REH cell (cell line): ENCODE measurements around the gene RIOK2.

- PRO-cap = no peak
Measured at GRCh38 chr5:95817248-95817980, 5.1 kb downstream of the GLRX start.

- PRO-cap = no peak
Measured at GRCh38 chr5:95827038-95827755, 4.7 kb upstream of the GLRX start.

GRCh38 chr5:95861227-95861891 is 38.8 kb upstream of the GLRX start:
- PRO-cap = unidirectional peak, plus-strand start at chr5:95861369; bidirectional peak, plus-strand start at chr5:95861497, minus-strand start at chr5:95861463

- PRO-cap = no peak
Measured at GRCh38 chr5:95898053-95899077, 63.3 kb downstream of the ELL2 start.

- PRO-cap = no peak
Measured at GRCh38 chr5:95931559-95931783, 30.2 kb downstream of the ELL2 start.

DNA sequence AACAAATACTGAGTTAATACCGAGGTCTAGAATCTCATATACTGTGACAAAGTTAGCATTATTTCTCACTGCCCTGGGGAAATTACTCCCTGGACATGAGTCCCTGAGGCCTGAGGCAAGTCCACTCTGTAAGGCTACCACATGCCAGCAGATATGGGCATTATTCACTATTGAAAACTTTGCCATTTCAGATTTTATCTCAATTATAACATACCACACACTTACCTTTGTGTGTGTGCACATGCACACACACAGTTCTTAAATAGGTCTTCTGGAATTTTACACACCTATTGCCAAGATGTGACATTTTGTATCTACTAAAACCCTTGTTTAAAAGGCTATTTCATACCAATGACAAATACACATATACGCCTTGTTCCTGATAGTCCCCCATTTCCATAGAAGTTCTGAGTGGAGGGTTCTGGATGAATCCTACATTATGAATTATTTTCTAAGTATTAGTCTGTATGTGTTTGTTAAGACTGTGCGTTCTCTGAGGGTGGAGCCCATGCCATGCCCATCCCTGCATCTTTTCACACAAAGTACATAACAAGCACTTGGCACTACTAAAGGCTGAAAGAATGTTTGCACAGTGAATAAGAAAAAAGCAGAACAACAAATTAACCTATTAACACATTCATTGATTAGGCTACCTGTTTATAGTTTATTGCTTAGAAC is 22.7 kb downstream of the ELL2 start:
- PRO-cap = no peak

DNA sequence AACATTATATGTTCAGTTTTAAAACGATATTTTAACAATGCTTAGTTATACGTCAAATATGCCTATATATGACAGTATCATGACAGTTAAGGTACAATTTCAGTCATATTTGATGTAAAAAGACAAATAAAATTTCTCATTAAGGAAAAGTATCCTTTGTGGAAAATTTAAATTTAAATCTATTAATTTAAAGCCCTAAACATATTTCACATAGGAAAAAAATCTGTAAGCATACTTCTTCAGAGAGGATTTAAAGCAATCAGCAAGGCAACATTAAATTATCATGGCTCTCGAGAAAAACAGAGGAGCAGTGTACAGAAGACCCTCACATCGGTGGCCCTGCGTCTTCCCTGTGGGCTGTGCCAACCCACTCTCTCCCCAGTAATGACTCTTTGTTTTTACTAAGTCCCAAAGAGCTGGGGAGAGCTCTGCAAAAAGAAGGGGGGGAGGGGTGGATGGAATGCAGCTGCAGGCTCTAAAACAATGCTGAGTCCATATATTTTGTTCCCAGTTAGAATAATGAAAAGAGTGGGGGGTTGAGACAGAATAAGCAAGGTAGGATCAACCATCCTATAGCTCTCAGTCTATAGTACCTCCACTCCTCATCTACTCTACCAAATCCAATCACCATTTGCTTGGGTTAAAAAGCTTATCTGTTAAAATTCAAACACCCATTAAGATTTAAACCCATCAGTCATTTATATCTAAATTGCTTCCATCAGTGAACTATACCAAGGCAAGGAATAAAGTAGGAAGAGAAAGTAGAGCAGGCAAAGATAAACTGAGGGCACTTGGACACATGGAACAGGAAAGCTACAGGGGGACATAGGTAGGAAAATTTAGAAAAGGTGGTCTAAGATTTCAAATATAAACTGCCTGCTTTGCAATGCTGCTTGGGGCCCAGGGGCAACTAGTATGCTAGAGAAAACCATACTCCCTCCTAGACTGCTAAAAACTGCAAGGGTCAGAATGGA is 20.8 kb downstream of the ELL2 start:
- PRO-cap = no peak

DNA sequence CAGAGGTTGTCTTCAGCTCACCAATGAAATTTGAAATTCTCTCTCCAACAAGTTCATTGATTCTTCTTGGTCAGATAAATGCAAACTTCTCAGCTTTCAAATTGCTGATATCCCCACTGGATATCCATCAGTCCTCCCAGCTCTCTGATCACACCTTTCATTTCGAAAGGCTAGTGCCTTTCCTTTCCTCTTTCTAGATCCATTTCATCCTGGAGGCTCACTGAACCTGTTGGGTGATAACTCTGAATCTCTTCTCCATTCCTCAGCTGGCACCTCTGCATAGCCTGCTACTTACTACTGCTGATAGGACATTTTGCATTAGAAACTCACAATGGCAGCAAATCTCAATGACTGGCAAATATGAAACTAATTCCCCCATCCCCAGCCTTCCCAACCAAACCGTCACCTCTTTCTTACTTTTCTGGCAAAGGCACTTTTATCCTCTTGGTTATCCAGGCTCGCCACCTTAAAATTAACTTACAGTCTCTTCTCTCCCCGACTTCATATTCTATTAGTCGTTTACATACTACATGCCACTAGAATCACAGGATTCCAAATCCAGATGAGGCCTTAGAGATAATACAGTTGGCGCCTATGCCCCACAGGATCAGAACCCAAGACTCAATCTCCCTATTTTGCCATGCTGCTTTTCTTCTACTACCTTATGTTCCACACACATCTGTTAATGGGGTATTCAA is 16.7 kb downstream of the ELL2 start:
- PRO-cap = no peak

GRCh38 chr5:95960143-95961193 is 1.2 kb downstream of the ELL2 start:
- PRO-cap = no peak

DNA sequence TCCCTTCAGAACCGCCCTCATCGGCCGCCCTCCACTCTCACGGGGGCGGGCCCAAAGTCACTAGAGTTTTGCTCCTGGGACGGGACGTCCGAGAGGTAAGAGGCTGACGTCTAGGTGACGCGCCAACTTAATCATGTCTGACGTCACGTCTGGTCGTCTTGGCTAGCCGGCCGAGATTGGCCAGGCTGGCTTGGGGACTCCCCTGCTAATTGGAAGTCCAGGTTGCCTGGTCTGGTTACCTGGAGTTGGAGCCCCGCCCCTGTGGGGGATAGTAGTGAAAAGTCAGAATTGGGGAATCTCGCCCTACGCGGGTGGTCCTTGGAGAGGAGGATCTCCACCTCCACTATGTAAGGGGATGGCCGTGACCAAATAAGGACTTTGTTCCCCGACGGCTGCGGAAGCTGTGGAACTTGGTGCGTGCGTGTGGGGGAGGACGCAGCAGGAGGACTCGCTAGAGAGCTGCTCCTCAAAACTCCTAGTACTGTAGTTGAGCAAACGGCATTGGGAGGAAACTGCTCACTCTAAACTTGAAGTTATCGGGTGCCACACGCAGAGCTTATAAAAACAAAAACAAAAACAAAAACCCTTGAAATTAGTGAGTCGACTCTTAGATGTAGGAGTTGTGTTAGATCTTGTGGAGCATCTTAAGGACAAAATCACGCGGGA is 424 bp upstream of the ELL2 start:
- PRO-cap = bidirectional peak, plus-strand start at position 63 of the sequence, minus-strand start outside the sequence

- PRO-cap = no peak
Measured at GRCh38 chr5:96235780-96235993, 197.4 kb downstream of the PCSK1 start.

DNA sequence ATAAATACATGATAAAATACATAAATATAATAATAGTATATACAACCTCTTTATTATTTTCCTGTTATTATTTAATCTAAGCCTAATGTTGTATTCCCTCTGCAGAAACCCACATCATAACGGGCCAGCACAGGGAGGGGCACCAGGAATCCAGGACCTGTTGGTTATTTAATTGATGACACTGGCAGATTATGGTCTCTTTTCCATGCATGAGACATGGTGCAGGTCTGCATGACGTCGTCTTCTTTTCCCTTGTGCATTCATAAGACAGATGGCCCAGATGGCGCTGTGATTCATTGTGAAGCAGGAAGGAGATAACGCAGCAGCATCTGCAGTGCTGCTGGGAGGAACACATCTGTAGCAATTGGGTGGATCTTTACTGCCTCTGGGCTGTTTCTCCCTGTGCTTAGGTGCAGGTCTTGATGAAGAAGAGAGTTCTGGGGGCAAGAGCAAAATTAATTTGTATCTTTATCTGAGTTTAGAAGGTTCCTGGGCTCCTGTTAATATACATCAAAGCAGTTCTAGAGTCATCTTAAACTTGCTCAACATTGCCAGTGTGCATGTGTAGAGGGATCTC is 176.2 kb downstream of the PCSK1 start:
- PRO-cap = unidirectional peak, plus-strand start at position 292 of the sequence

DNA sequence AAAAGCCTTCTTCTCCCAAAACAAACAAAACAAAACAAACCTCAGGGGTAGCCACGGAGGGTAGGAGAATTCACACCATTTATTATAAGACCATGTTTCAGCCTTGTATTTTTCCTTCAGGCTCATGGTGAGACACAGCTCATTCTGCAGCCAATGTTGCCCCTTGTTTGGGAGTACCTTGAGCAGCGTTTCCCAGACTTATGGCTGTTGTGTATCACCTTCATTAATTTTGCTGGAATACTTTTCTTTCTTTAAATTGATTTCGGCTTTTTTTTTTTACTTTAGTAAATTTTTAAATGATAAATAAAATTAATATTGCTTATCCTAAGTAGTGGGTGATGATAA is 100.9 kb downstream of the PCSK1 start:
- PRO-cap = no peak

- PRO-cap = no peak
Measured at GRCh38 chr5:96702956-96704010, 41.1 kb downstream of the CAST start.

GRCh38 chr5:96816210-96817444 is 8.9 kb upstream of the ERAP1 start:
- PRO-cap = bidirectional peak, plus-strand start at chr5:96816476, minus-strand start at chr5:96816447

DNA sequence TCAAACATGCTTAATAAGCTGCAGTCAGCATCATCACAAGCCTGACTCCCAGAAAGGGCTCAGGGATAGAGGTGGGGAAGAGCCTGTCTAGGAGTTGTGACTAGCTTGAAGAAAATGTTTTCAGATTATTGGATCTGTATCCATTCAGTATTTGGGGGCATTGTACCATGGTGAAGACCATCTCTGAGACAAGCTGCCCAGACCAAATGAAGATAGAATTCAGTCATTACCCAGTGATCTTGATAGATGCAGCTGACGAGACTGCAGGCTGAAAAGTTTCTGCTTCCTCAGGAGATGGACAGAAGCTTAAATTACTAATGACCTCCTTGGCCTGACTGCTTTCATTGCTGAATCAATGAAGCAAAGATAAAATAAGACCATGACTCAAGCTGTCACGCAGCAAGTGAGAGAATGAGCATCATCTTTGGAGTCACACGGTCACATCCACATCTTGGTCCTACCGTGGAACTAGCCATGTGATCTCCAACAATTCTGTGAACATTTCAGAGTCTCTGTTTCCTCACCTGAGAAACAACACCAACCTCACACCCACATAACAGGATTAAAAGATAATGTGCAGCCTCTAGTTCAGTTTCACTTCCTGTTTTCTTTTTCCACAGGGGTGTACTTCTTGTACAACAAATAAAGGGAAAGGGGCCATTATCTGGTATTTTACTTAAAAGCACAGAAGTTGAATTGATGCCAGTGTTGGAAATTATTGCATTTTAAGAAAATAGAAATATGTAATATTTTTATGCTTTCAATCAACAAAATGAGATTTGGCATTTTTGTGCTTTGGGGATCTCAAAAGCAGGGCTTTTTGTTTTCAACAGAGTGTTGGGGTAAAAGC is 9.6 kb downstream of the ERAP2 start:
- PRO-cap = no peak

DNA sequence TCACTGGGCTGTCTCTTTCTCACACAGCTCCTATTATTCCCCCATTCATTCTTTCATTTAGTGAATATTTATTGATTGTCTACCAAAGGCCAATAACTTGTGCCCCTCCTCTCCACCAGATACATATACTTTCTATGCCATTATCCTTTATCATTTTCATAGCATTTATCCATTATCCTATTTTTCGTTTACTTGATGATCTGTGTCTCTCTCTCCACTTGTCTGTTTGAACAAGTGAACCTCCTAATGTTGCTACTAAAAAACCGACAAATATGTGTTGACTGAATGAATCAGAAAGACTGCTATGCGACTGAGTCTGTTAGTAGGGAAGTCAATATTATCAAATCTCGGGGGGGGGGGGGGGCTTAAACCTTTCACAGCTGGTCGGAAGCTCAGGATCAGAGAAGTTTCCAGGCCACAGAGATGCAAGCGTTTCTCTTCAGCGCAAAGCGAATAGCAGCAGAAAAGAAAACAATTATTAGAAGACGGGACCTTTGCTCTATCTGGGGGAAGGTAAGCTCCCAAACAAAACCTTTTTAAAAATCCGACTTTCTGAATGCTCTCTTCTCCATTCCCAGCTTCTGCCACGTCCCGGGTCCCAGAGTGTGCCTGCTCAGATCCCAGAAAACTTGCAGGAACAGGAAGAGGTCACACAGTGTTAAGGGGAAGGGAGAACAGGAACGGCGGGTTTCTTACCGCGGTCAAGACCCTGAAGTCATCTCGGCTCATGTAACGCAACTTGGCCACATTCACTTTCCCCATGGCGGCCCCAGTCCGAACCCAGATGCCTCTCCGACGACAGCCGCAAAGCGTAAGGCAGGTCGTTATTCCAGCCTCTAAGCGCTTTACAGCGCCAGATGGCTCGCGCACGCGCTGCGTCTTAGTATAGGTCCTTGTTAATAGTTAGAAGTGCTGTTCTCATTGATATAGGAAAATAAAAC is at the start of gene RIOK2:
TSS of gene RIOK2 (minus strand) at position 818 of the 941 bp plus-strand sequence.
- PRO-cap = bidirectional peak, plus-strand start at position 398 of the sequence, minus-strand start at position 306 of the sequence; bidirectional peak, plus-strand start outside the sequence, minus-strand start at position 813 of the sequence

DNA sequence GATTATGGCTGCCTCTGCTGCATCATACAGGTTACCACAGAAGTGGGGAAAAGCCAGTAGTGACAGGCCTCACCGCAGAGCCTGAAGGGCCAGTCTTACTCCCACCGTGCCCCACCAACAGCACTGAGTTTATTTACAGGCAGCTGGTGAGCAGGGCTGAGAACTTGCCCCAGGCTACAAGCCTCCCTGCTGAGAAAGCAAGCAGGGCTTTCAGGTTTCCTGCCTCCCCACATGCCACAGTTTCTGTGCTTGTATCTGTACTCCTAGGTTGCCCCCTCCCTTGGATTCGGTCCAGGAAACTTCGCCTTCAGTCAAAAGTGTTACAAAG is 10.0 kb upstream of the RIOK2 start:
- PRO-cap = bidirectional peak, plus-strand start at position 126 of the sequence, minus-strand start outside the sequence

- PRO-cap = no peak
Measured at GRCh38 chr5:98298273-98298558, 475.2 kb upstream of the RGMB start.

GRCh38 chr5:98787241-98787741 is 13.8 kb downstream of the RGMB start:
- PRO-cap = no peak